LHCN-M2 (cell line): ENCODE measurements around the genes TGFBR3, C1orf146 and DIPK1A.

DNA sequence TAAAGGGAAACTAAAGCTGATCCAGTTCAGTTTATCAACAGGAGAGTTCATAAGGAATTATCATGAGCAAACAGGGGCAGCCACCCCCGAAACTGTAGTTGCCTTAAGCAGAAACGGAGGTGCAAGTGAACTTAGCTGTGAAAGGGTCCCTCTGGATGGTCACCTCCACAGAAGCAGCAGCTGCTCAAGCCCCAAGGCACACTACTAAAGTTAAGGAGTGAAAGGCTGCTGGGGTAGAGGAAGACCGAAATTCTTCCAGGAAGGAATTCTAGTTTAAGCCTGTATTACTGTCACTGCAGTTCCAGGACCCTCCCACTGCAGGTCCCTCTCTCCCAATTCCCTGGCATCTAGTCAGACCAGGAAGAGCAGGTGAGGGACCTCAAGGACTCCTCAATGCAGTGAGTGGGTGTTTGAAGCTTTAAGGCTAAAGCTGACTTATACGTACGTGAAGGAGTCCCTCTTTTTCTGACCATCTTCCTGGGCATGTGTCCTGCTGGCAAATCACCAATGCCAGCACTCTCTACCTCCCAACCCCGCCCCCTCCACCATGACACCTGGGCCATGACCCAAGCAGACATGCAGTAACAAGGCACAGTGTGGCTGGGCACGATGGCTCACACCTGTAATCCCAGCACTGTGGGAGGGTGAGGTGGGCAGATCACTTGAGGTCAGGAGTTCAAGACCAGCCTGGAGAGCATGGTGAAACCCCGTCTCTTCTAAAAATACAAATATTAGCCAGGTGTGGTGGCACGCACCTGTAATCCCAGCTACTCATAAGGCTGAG, 57.3 kb downstream of the TGFBR3 start:
- RAMPAGE, long total RNA, result no peak

DNA sequence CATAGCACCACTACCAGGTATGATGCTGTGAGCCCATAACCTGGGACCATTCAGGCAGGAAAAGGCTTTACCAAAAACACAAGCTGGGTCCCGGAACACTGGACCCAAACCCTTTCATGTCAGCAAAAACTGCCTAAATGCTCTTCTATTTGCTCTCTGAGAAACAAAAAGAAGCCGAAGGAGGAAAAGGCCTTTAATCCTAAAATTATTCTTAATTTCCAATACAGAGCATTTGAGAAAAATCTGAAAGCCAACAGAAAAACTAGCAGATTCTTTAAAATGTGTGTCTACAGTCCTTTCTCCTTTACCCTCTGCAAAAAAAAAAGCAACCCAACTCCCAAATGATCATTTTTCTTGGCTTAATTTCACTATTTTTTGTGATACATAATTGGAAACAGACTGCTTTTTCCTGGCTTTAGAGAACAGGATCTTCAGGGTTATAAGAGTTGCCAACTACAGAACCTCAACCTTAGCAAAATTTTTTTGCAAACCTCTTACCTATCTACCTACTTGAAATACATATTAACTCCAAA, 9.3 kb downstream of the TGFBR3 start:
- RAMPAGE, long total RNA, result no peak

DNA sequence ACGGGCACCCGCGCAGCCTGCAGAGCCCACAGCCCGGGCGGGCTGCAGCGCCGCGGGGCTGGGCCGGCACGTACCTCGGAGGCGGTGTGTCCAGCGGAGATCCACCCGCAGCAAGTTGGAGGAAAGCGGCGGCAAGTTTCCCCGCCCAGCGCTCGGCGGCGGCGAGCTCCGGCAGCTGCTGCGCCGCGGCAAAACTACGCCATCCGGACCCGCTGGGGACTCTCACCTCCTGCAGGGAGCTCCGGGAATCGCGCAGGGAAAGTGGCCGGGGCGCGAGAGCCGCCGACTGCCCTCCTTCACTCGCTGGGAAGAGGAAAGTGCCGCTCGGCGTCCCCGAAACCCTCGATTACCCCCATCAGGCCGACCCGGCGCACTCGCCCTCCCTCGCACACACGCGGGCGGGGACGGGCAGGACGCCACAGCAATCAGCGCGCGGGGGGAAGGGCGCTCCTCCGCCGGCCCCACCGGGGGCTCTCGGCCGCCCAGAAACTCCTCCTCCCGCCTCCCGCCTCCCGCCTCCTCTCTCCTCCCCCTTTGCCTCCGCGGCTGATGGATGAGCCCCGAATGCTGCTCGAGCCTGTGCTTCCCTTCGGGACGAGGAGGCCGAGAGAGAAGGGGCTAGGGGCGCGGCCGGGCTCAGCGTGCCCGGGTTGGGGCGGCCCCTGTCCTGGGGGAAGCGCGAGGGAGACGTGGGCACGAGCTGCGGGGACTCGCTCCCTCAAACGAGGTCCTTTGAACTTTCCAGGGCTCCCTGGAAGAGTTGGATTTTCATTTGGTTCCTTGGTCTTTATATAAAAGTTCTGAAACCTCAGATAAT, at the start of gene TGFBR3:
Gene TGFBR3, minus strand, starts transcription at position 348 of the 817 bp plus-strand sequence.
- RAMPAGE, long total RNA, result no peak

DNA sequence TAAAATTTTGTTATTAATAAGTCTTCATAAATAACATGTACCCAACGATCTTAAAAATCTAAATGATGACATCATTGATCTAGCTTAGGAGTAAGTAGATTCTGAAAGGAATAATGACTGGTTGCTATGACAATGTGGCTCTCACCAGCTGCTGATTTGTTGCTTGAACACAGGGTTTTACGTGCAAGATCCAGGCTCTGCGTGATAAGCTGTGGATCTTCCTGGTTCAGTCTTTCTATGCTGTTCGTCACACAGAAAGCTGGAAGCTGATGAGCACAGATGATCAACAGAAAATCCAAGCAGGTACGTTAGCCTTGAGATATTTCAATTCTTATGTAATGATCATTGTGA, 49.0 kb upstream of the C1orf146 start:
- RAMPAGE, long total RNA, result no peak

GRCh38 chr1:92217658-92218041, at the start of gene C1orf146:
Gene C1orf146, plus strand, starts transcription at chr1:92217915.
- RAMPAGE, long total RNA, result no peak

DNA sequence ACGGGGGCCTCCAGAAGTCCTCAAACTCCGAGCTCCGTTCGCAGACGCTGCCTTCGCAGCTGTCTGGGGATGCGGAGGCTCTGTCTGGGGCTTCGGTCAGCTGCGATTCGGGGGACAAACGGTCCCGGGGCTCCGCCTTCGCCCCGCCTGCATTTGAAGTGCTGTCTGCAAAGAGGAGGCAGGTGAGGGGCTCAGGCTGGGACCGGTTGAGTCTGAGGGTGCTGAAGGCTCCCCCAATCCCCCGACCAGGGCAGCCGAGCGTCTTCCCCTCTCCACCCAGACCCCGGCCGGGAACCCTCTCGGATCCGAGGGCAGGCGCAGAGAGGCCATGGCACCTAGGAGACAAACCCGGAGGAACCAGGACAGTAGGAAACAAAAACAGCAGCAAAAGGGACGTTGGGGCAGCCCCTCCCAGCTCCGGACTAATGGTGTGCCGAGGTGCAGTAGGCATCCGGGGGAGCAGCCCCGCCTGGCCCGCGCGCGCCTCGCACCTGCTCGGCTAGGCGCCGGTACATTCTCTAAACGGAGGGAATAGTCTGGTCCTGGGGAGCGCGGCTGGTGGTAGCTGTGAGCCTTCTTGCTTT, 3.8 kb downstream of the GFI1 start:
- RAMPAGE, long total RNA, result no peak

GRCh38 chr1:92485612-92485784, 1.2 kb downstream of the GFI1 start:
- RAMPAGE, long total RNA, result no peak

DNA sequence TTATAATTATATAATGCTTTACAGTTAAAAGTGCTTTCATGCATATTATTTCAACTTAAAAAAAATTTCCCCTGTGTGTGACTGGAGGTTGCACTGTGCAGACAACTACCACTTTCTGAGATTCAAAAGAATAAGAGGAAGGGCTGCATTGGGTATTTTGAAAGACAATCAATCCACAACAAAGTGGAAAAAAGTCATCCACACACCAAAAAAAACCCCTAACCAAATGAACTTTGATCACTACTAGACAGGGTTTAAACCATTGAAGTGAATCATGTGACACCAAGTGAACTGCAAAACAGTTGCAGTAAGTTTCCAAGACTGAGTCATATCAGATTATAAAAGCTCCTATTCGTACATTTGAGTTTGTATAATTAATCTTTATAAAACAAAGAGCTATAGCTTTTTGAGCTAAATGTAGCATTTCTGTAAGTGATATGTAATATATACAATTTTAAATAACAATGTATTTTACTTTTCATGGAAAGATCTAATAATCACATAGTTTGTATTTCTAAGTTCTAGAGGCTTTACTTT, 50.3 kb upstream of the GFI1 start:
- RAMPAGE, long total RNA, result no peak

GRCh38 chr1:92672225-92672851, 112.6 kb downstream of the EVI5 start:
- RAMPAGE, long total RNA, result no peak

- RAMPAGE, long total RNA, result no peak
Observed at GRCh38 chr1:92745061-92745359, 39.9 kb downstream of the EVI5 start.

DNA sequence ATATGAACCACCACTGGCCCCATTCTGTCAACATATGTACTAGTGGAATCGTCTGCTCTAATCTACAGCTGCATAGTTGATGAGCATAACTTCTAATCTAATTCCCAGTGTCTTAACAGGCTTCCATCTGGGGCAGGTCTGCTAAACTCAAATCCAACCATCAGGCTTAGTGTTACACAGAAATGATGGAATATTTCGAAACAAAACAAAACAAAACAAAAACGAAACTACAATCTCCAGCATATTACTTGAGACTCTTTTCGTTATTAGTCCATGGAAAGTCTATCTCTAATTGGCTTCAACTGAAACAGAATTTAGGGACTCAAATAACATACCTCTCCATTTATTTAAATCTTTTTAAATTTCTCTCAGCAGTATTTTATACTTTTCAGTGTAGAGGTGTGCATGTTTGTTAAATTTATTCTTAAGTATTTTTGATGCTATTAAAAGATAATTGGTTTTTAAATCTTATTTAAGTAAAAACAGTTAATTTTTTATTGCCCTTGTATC, 37.5 kb downstream of the DIPK1A start:
- RAMPAGE, long total RNA, result no peak

- RAMPAGE, long total RNA, result start-site peak on the minus strand at chr1:92961451-92961484, 20 reads
Observed at GRCh38 chr1:92960999-92961917, at the start of gene DIPK1A. Gene DIPK1A, minus strand, starts transcription at chr1:92961462.

DNA sequence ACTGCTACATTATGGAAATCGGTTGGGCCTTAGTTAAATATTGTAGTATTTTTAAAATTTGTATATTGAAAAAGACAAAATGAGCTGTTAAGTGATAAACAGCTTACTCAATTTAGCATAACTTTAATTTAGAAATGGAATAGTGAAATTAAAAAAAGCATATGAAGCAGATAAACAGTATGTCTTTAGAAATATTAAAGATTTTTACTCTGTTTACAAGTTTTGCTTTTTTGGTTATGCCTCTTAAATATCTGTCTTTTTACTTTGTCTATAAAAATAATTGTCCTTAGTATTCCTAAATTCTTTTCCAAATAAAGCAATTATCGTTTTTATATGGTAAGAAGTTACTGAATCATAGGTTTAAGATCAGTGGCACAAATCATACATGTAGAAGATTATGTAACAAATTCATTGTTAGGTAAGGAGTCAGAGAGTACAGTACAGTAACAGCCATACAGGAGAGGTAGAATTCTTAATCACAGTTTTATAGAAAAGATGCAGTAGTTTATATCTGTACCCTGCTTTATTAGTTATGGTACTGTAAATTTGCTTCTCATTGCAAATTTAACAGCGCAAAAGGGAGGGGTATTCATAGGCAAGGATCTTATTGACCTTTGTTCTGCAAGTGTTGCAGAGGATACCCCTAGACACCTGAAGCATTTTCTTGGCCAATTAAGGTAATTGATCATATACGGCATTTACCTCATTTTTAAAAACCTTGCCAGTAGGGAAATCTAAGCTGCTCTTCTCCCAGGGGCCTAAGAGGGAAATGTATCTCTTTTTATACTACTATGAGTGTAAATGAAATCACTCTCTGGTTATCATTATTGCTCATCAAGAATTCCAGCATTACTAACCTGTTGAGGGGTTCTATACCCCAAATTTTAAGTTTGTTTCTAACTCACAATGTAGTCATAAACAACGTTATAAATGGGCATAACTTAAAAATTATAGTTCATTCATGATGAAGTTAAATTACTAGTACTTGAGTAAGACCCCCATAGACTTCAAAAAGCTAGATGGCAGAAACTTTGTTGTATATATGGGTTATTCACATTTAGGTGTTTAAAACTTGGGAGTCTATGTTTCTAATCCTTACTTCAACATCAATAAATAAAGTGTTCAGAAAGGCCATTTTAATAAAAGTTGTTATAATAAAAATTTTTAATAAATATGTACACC, 27.6 kb downstream of the TMED5 start:
- RAMPAGE, long total RNA, result no peak

DNA sequence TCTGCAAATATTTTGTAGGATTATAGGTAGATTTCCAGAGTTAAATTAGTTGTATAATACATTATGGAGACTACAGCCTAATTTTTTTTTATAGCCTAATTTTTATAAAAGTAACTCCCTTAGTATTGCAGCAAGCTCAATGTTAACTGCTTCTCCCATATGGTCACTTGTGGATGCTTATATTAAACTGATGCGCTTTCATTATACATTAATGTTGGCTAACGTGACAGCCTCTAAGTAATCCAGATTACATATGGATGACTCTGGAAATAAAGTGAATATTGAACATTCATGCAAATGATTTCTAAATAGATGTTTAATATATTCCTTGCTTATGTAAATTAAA, 14.8 kb upstream of the DR1 start:
- RAMPAGE, long total RNA, result no peak

GRCh38 chr1:93473605-93474204, 25.8 kb downstream of the FNBP1L start:
- RAMPAGE, long total RNA, result no peak

DNA sequence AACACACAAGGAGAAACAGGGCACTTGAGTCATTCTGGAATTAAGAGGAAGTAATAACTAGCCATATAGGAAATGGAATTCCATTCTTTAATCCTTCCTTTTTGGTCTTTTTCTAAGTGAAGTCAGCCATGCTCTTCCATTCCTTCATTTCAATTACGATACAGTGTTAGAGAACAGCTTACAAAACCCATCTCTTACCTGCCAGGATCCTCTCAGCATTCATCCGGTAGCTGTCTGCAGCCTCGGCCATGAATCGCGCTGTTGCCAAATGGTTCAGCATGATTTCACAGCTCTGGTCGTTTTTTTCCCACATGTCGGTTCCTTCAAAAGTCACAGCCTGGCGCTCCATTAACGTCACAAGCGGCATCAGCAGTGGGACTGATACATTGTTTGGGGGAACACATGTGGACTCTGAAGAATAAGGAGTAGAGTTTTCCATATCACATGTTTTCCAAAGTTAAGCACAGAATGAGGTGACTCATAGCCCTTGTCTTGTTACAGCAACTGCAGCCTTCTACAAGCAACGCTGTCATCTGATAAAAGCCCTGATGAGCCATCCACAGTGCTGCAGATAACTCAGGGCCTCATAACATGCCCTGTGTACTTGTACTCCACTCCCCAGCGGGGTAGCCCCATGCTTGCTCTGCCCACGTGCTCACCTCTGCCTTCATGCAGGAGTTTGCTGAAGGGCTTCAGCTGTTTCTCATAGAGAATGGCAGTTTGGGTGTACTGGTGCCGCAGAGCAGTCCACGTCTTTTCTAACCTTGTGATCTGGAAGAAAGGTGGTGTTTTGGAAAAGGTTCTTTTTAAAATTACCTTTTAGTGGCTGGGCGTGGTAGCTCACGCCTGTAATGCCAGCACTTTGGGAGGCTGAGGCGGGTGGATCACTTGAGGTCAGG, 114.3 kb downstream of the BCAR3 start:
- RAMPAGE, long total RNA, result no peak

- RAMPAGE, long total RNA, result no peak
Observed at GRCh38 chr1:93577754-93578409, 103.8 kb downstream of the BCAR3 start.

GRCh38 chr1:93585022-93585766, 96.4 kb downstream of the BCAR3 start:
- RAMPAGE, long total RNA, result no peak

DNA sequence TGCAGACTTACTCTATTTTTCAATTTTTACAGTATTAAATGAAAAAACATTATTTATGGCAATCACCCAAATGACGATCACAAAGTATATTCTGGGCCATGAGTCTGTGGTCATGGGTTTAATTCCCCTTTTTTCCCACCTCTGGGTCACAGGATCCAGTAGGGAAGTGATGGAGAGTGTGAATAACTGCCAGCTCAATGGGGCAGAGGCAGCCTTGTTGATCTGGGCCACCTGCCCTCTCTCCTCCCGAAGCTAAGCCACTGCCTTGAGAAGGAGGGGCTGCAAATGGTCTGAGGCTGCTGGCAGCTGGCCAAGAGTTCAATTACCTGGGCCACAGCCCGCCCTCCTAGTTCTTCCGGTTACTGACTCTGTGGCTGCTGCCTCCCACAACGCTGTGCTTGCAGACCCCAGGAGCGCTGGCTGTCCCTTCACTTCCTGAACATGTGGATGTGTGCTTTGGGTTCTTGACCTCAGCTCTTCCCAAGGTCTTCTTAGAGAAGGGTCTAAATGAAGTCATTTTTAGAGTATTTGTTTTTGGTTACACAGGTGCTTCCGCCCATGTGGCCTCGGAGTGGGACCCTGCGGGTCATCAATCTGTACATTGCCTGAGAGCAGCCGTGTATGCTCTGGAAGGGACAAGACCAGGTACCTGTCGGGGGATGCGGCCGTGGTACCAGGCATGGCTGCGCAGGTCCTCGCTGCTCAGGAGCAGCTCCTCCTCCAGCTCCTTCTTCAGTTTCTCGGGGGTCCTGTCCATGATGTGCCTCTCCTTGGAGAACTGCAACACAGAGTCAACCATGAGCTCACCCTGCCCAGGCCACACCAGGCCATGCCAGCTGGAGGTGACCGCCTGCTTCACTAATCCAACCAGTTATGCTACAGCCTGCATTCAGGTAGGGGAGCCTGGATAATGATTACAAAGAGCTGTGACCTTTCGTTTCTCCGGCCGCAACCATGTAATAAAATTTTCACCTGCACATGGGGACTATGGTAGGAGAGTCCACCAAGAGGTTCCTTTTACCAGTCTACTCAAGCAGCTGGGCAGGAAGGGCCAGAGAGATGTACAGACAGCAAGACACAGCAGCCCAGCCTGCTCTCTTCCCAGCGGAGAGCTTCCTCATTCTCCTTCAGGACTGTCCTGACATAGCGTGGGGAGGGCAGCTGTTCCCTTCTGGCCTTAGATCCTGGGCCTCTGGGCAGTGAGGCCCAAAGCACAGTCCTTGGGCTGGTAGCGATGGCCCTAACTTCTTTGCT, 89.6 kb downstream of the BCAR3 start:
- RAMPAGE, long total RNA, result no peak

GRCh38 chr1:93600510-93601228, 81.0 kb downstream of the BCAR3 start:
- RAMPAGE, long total RNA, result no peak